ENCODE results near the gene ZBTB17.

DNA sequence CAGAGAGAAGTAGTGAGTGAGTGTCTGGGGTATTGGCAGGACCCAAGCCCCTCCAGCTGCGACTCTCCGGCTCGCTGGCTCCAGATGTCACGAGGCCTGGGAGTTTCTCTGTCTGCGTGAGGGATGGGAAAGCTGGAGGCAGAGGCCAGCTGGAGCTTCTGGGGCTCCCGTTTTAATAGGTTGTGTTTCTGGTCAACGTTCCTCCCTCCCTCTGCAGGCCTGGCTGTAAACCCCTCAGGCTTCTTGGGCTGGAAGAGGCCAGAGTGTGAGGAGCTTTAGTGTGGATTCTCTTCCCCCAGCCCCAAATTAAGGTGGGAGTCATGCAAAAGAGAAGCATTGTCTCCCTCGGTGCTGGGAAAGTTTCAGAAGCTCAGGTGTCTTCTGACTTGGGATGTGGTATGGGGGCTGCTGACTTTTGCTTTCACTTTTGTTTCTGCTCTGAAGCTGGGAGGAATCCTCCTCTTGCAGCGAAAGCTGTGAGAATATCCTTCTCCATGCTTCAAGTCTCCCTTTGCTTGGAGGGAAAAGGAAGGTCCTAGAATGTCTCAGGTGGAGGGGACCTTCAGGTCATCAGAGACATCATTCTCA is 2.7 kb downstream of the TMEM51 start:
- PRO-cap, 8 experiments = no peak in any of the 8 experiments

DNA sequence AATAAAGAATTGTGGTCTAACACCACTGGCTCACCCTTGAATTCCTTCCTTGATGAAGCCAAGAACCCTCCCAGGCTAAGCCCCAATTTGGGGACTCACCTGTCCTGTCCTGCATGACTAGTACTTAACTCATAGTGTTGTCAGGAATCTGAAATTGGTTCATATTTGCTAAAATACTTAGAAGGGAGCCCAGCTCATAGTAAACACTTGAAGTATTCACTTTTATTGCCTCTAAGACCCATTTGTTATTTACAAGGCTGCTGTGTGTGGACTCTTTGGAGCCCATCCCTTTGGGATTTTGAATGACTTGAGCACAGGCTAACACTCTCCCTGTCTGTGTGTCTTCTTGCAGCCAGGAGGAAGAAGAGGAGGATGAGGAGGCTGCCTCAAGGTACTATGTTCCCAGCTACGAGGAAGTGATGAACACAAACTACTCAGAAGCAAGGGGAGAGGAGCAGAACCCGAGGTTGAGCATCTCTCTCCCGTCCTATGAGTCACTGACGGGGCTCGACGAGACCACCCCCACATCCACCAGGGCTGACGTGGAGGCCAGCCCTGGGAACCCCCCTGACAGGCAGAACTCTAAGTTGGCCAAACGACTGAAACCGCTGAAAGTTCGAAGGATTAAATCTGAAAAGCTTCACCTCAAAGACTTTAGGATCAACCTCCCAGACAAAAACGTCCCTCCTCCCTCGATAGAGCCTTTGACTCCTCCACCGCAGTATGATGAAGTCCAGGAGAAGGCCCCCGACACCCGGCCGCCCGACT is 27.9 kb upstream of the FHAD1 start:
- PRO-cap, 8 experiments = no peak in any of the 8 experiments

DNA sequence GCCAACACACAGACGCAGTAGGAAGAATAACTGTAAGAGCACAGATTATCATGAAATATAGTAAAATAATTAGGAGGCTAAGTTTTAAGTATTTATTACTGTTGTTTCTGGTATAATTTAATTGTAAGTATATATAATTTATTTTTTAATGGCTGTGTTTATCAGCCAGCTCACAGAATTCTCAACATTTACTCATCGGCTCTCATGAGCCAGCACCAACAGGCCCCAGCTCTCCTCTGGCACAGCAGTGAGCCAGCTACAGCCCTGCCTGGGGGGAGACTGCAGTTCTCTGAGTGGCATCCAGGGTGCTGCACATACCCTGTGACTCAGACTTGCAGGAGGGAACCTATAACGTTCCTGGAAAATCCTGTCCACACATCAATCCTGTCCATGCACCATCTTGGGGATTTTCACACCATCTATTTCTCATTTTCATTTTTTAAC is 36.4 kb downstream of the FHAD1 start:
- PRO-cap, 8 experiments = no peak in any of the 8 experiments

- PRO-cap, 8 experiments = peak in 2 of 8 experiments; most common plus-strand start chr1:15345124 (in 1)
Observed at GRCh38 chr1:15344866-15345564, 64.7 kb upstream of the EFHD2 start.

DNA sequence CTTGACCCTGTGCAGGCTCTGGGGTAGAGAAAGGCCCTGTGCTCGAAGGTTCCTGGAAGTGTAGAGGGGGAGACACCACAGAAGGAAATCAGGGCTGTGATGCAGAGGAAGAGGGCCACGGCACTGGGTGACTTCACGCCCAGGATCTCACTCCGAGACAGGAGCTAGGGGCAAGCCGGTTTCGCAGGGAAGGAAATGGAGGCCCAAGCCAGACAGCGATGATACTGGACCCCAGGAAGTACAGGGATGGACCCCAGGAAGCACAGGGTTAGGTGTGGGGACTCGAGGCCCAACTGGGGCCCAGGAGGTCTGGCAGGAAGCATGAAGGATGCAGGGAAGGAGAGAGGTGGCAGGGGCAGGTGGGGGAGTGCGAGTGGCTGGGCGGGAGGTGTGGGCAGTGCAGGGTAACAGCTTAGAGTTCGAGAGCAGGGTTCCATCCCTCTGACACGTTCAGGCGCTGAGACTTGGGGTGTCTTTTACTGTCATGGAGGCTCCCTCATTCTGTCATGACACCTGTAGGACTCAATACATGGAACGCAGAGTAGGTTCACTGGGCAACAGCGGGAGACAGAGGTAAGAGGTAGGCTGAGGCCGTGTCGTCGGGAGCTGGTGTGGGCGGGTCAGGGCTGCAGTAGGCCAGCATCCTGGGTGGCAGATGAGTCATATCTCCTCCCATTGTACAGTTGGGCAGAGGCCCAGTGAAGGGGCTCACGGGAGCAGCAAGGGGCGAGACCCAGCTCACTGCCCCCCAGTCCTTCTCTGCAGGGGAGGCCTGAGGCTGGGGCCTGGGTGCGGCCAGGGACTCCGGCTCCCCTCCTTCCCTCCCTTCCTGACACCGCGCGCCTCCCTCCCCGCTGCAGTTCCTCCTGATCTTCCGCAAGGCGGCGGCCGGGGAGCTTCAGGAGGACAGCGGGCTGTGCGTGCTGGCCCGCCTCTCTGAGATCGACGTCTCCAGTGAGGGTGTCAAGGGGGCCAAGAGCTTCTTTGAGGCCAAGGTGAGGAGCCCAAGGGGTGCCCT is 11.6 kb upstream of the CTRC start:
- PRO-cap, 8 experiments = peak in 2 of 8 experiments; most common plus-strand start position 418 of the sequence (in 1)

GRCh38 chr1:15431393-15432197 is 6.6 kb upstream of the CTRC start:
- PRO-cap, 8 experiments = peak in 6 of 8 experiments; most common plus-strand start chr1:15431840 (in 4)

DNA sequence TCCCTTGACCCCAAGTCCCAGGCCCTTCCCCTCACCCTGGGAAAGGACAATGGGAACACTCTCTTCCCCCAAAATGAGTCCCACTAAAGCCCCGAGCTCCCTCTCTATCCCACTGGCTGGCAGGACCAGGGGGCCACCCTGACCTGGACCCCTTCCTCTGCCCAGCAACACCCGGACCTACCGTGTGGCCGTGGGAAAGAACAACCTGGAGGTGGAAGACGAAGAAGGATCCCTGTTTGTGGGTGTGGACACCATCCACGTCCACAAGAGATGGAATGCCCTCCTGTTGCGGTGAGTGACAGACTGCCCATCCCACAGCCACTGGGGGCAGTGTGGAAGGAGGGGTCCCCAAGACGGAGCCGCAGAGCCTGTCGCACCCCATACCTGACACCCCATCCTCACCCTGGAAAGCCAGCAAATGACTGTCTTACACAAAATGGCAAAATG is 4.1 kb downstream of the CTRC start:
- PRO-cap, 8 experiments = peak in 4 of 8 experiments; most common plus-strand start position 206 of the sequence (in 4)

DNA sequence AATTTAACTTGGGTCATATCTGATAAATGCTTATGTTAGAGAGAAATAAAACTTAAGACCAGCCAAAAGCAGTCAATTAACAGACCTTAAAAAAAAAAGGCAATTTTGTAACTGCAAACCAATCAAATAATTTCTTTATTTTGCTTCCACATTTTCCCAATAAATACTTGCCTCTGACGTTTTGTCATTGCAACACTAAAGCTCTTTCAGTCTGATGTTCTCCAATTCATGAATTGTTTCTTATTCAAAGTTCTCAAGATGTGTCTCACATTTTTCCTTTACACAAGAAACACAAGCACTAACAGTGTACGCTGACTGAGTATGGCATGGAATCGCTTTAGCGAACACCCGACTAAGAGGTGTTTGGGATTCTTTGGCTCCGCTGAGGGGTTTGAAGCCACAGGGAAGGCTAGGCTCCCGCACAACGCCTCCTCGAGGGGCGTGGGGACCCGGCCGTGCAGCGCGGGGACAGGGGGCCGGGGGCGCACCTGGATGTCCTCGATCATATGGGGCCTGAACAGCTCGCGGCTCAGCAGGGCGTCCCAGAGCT is 359 bp downstream of the CASP9 start:
- PRO-cap, 8 experiments = no peak in any of the 8 experiments

GRCh38 chr1:15620155-15620738 is 3.0 kb downstream of the DDI2 start:
- PRO-cap, 8 experiments = no peak in any of the 8 experiments

DNA sequence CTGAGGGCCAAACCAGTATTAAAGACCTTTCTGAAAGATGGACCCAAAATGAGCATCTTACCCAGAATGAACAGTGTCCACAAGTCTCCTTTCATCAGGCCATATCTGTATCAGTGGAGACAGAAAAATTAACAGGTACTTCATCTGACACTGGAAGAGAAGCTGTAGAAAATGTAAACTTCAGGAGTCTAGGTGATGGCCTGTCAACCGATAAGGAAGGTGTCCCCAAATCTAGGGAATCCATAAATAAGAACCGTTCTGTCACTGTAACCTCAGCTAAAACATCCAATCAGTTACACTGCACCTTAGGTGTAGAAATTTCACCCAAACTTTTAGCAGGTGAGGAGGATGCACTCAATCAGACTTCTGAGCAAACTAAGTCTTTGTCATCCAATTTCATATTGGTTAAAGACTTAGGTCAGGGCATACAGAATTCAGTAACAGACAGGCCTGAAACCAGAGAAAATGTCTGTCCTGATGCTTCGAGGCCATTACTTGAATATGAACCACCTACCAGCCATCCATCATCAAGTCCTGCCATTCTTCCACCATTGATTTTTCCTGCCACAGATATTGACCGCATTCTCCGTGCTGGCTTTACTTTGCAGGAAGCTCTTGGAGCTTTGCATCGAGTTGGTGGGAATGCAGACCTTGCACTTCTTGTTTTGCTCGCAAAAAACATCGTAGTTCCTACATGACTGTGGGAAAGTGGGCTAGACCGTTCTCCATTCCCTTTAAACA is 1.7 kb downstream of the RSC1A1 start:
- PRO-cap, 8 experiments = no peak in any of the 8 experiments

DNA sequence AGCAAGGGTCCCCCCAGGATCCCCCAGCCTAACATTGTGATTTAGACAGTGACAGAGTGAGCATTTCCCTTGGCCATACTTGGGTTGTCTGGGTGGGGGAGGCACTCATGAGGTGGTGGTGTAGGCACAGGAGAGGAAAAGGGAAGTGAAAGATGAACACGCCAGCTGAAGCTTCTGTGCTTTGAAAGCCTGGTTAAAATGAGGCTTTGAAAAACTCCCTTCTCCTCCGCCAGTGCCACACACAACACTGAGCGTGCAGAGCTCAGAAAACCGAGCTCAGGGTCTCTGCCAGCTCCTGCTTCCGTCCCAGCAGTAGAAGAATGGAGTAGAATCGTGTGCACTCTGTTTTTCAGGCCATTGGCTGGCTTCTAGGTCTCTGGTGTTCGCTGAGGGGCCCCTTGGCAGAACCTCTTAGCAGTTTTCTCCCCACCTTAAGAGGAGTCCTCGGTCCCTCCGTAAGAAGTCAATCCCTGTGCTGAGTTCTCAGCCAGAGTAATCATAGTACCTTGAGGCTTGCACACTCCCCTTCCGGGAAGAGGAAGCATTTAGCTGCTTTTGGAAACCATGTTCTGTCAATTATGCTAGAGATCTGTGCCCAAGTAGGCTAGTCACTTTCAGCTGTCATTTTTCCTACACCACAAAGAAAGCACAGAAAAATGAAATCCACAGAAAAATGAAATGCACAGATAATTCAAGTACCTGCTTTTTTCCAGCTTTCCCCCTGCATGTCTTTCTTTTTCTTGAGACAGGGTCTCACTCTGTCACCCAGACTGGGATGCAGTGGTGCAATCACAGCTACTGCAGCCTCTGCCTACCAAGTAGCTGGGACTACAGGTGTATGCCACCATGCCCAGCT is 13.0 kb downstream of the PLEKHM2 start:
- PRO-cap, 8 experiments = peak in 7 of 8 experiments; most common plus-strand start position 265 of the sequence (in 5); most common minus-strand start position 147 of the sequence (in 5)

GRCh38 chr1:15703062-15704109 is 19.3 kb downstream of the PLEKHM2 start:
- PRO-cap, 8 experiments = peak in 1 of 8 experiments; most common plus-strand start chr1:15703242 (in 1)

GRCh38 chr1:15704820-15705244 is 20.7 kb downstream of the PLEKHM2 start:
- PRO-cap, 8 experiments = no peak in any of the 8 experiments

- PRO-cap, 8 experiments = no peak in any of the 8 experiments
Observed at GRCh38 chr1:15739094-15739593, 3.1 kb downstream of the SLC25A34 start.

GRCh38 chr1:15788761-15789069 is 18.7 kb downstream of the UQCRHL start:
- PRO-cap, 8 experiments = no peak in any of the 8 experiments

DNA sequence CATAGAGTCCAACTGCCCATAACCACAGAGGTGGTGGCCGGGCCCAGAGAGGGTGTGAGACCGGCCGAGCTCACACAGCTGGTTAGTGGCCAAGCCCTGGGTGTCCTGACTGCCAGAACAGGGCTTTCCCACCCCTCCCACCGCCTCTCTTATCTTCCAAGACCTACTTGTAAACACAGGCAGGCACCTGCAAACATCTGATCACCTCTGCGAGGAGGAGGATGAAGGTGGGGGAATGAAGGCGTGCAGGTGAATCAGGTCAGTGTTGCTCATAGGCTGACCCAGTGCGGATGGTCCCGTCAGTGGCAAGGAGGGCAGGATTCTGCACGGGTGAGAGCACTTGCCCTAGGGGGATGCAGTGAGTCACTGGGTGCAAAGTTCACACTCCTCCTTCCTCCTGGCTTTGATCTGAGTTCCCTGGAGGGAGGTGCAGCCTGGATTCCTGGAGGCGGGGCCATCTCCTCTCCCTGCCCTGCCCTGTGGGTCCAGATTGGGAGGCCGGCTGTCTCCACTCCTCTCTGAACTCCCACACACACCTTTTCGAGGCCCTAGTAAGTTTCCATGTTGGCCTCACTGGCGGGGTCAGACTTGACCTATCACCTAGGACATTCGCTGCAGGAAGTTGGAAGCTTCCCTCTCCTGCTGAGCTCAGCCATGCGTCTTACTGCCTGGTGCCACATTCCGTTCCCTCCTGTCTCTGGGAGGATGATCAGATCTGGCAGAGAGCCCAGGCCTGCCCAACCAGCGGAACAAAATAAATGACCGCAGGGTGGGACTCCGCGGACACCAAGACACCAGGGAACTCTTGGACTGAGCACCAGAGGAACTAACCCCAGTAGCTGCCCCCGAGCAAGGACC is 7.3 kb downstream of the UQCRHL start:
- PRO-cap, 8 experiments = no peak in any of the 8 experiments

DNA sequence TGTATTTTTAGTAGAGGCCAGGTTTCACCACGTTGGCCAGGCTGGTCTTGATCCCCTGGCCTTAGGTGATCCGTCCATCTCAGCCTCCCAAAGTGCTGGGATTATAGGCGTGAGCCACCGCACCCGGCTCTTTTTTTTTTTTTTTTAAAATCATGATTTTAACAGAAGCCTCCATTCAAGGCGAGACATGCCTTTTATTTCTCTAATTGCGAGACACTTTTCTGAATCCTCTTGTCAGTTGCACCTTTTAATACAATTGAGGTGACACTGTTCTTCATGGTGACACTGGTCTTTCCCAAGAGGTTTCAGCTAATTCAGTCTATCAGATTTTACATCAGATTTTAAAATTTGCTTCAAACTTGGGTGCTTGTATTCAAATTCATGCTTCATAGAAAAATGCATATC is 2.8 kb upstream of the SPEN start:
- PRO-cap, 8 experiments = no peak in any of the 8 experiments

DNA sequence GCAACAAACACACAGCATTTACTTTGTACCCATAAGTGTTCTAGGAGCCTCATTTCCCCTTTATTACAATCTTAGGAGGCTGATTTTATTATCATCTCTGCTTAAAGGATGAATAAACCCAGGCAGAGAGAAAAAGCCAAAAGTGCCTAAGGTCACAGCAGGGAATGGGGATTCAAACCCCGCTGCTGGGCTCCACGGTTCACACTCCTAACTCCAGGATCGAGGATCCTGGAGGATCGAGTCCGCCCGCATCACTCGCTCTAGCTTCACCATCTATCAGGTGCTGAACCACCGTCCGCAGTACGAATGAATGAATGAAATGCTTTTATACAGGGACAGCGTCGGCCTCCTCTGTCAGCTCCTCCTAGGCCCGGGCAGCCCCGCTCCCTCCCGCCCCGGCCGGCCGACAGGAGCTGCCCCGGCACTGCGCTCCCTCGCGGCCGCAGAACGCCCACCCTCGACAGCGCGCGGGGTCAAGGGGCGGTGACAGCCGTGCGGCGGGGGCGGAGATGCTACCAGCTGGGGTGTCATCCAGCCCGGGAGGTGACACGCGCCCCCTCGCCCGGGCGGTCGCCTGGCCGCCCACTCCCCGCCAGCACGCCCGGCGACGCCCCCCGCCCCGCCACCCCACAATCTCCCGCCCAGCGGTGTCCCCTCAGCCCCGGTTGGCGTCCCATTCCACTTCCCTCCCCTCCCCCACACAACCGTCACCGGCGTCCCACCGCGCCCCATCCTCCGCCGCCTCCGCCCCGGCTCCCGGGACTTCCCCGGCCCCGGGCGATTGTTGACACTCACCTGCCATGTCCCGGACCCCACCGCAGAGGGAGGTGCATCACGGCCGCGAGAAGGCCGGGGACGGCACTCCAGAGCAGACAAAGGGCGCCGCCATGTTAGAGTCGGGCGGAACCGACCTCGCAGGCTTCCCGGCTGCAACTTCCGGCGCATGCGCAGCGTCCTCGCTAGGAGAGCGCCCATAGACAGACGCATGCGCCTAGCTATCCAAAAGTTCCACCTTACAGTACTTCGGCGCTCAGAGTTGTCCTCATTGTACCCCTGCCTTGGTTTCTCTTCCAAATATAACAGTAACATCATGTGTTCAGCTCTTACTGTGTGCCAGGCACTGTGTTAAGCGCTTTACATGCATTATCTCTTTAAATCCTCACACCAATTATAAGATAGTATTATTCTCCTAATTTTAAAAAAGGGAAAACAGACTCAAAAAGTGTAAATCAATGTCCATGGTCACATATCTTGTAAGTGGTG is at the start of gene ZBTB17:
TSS of gene ZBTB17 (minus strand) at position 914 of the 1,263 bp plus-strand sequence.
- PRO-cap, 8 experiments = peak in 8 of 8 experiments; most common plus-strand start position 486 of the sequence (in 6); most common minus-strand start position 892 of the sequence (in 7)

- PRO-cap, 8 experiments = no peak in any of the 8 experiments
Observed at GRCh38 chr1:16013685-16014216, 4.1 kb downstream of the HSPB7 start.

GRCh38 chr1:16015108-16015898 is 2.5 kb downstream of the HSPB7 start:
- PRO-cap, 8 experiments = no peak in any of the 8 experiments

Measured in peripheral blood mononuclear cell (primary cell).